CMK (cell line): ENCODE measurements around the genes ZNG1A and DMRT3.

DNA sequence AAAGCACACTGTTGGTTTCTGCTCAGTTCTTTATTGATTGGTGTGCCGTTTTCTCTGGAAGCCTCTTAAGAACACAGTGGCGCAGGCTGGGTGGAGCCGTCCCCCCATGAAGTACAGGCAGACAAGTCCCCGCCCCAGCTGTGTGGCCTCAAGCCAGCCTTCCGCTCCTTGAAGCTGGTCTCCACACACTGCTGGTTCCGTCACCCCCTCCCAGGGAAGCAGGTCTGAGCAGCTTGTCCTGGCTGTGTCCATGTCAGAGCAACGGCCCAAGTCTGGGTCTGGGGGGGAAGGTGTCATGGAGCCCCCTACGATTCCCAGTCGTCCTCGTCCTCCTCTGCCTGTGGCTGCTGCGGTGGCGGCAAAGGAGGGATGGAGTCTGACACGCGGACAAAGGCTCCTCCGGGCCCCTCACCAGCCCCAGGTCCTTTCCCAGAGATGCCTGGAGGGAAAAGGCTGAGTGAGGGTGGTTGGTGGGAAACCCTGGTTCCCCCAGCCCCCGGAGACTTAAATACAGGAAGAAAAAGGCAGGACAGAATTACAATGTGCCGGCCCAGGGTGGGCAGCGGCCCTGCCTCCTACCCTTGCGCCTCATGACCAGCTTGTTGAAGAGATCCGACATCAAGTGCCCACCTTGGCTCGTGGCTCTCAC lies 14.6 kb downstream of the WASHC1 start:
- RRBS: no CpG with 5 or more reads among the region's 21 CpGs

DNA sequence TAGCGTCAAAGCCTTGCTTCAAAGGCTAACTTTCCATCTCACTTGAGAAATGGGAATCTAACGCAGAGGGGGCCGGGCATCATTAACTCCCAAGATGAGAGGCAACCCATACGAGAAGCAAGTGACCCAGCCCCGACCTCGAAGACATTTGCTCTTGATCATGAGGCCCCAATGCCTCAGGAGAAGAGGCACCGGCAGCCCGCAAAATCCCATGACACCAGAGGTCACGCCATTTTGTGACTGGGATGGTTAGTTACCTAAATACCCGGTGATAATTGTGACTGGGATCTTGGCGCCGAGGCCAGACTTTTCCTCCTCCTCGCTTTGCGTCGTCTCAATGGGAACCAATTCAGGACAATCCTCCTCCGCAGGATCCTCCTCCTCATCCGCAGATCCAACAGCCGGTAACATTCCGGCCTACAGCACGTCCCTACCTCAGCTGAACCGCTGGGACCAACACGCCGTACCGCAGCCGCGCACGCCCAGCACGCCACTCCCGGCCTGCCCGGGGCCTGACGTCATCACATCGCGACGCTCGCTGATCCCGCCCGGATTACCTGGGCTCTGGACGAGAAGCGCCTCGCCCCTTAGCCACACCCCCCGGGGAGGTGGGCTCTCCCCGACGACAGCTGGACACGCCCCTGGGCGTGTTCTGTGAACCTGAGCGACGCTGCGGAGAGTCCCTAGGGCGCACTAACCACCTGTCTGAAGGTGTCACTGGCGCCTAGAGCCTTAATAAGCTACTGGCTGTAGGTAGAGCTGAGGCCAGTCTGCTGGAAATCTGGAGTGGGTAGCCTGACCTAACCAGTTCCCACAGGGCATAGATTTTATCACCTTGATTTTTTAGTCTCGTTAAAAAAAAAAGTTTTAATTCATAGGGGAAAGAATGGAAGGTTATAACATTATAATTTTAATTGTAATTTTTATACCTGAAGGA lies at the start of gene ZNG1A:
Gene ZNG1A (minus strand): TSS at position 498 of the 937 bp plus-strand sequence.
- RRBS: no CpG with 5 or more reads among the region's 51 CpGs

- RRBS: no CpG with 5 or more reads among the region's 9 CpGs
These were observed 58.1 kb downstream of the DOCK8 start for GRCh38 chr9:272687-273236.

GRCh38 chr9:279648-280052 lies 65.0 kb downstream of the DOCK8 start:
- RRBS: no CpG with 5 or more reads among the region's 4 CpGs

- RRBS: no CpG with 5 or more reads among the region's 3 CpGs
These were observed 129.2 kb upstream of the KANK1 start for GRCh38 chr9:375357-375607.

- RRBS: no CpG with 5 or more reads among the region's 6 CpGs
These were observed 84.7 kb downstream of the KANK1 start for GRCh38 chr9:589052-589827.

DNA sequence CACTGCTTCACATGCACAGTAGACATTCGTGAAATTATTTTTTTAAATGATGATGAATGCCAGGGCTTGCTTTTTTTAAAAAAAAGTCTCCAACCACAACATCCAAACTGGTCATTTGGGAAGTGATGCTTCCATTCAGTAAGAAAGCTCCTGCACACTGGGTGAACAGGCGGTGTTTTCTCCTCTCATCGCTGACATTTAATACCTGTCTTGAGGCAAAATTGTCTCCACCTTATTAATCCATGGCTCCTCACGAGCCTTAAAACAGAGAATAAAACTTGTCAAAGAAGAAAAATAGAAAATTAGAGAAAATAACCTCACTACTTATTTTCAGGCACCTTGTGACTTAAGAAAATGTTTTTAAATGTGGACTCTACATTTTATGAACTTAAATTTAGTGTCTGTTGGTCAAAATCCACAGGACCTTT lies 114.2 kb downstream of the KANK1 start:
- RRBS: no CpG with 5 or more reads among the region's 4 CpGs

DNA sequence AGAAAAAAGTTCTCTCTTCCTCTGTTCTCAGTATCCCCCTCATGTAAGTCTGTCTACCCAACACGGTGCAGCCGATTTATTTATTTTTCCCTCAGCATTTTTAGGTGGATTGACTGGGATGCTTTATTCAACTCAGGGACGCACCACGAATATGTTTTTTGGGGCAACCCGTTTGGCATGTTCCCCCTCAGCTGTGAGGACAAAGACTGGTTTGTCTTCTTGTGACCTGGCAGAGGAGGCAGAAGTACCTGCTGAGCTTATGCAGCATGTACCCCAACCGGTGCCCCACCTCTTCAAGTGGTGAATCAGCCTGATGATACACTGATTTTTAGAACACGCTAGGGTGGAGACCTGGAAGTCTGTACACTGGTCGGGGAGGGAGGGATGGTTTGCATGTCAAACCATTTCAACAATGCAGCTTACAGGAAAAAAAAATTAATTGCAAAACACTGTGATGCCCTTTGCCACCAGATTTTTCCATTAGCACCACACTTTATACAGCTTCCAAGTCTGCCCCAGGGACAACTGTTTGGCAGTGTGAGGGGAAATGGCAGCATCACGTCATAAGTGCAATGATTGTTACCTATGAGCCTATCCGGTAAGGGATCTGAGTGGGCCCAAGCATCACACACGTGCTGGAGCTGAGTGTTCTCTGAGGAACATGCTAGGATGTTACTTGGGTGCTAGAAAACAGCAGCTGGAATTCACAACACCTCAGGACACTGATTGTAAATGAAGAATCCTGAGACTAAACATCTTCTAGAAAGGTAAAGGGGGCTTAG lies 155.2 kb upstream of the DMRT1 start:
- RRBS: no CpG with 5 or more reads among the region's 11 CpGs

DNA sequence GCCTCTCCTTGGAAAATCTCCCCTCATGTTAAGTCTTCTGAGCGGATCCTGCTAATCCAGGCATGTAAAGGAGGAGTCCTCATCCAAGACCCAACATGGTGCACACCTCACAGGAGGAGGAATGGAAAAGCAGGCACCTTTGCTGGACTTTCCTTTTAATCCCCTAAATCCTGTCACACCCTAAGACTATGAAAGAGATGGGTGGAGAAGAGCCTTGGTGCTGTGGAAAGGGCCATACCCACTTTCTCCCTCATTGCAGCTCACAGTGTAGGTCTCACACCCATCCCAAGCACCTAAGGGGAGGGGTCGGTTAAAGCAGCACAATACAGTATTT lies 152.1 kb upstream of the DMRT1 start:
- RRBS: no CpG with 5 or more reads among the region's 2 CpGs

DNA sequence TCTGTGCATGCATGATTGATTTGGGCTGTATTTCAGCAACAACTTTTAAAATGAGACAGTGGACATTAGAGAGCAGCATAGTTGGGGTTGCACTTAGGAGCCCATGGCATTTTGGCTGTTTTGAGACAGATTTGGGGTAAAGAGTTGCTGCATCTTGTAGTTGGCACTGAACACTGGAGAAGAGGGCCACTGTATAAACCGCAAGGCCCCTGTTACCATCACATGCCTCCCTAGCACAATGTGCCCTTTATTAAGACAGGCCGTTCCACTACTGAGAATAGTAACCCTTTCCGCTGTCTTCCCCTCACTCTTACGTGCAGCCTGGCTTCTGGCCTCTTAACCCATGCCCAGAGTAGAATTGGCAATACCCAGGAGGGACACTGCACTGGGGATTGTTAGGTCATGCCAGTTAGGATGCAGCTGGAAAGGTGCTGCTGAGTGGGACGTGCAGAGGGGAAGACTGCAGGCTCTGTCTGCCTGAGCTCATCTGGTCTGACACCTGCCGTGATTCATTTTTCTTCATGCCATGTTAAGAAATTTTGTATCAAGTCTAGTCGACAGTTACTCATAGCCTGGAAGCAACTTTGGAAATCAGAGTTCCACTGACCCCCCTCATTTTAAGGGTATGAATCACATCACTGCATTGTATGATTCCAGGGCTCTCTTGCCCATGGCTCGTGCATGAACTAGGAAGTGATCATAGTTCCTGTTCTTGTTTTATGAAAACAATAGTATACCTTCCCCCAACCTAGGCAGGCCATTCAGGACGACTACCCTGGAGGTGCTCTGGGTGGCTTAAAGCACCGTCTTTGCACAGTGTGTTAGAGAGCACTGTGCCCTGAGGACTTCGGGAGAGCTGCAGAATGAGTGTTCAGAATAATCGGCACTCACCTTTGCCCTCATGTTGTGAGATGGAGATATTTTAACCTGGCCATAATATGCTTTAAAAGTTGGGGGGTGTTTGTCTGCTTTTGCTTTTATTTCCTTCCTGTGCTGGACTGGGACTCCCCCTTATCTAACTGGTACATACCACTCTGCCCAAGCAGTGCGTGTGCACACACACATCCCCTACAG lies 146.7 kb upstream of the DMRT1 start:
- RRBS: no CpG with 5 or more reads among the region's 13 CpGs

DNA sequence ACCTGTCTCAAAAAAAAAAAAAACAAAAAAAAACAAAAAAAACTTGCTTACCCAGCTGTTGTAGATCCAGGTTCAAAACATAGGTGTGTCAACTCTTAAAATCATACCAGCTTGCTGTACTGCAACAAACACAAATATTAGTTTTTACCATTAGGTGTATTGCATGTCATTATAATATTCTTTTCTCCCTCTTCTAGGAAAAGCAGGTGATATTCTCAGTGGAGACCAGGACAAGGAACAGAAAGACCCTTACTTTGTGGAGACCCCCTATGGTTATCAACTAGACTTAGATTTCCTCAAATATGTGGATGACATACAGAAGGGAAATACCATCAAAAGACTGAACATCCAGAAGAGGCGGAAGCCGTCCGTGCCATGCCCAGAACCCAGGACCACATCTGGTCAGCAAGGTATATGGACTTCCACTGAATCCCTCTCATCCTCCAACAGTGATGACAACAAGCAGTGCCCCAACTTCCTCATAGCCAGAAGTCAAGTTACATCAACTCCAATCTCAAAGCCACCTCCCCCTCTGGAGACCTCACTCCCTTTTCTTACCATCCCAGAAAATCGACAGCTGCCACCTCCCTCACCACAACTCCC lies 130.8 kb upstream of the DMRT1 start:
- RRBS: no CpG with 5 or more reads among the region's 4 CpGs

- RRBS: 87% methylated on average over 3 of the region's 33 CpGs
These were observed 436 bp downstream of the DMRT1 start for GRCh38 chr9:841969-842296.

DNA sequence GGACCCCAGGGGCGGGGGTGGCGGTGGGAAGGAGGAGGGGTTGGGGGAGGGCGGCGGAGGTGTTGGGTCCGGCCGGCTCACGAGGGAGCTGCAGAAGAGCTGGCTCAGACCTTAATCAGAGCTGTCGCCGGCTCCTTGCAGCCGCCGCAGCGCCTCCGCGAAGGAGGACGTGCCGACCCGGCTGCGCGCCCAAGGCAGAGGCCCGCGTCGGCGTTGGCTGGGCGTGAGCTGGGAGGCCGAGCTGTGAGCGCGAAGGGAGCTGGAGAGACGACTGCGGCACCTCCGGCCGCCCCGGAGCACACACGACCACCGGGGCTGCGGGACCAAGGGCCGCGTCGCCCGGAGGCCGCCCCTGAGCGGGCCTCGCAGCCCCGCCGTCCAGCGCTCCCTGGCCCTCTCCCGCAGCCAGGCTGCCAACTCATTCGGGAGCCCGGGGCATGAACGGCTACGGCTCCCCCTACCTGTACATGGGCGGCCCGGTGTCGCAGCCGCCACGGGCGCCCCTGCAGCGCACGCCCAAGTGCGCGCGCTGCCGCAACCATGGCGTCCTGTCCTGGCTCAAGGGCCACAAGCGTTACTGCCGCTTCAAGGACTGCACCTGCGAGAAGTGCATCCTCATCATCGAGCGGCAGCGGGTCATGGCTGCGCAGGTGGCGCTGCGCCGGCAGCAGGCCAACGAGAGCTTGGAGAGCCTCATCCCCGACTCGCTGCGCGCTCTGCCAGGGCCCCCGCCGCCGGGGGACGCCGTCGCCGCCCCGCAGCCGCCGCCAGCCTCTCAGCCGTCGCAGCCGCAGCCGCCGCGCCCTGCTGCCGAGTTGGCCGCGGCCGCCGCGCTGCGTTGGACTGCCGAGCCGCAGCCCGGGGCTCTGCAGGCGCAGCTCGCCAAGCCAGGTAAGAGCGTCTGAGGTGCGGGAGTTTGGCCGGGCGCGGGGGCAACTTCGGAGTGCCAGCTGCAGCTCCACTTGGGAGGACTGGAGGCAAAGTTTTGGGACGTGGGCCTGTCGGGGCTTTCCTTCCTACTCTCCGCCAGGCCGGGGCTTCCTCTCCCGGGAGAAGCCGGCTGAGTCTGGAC lies at the start of gene DMRT3:
Gene DMRT3 (plus strand): TSS at position 91 of the 1,072 bp plus-strand sequence.
- RRBS: 84% methylated on average over 44 of the region's 118 CpGs

- RRBS: no CpG with 5 or more reads among the region's 6 CpGs
These were observed 36.1 kb upstream of the SMARCA2 start for GRCh38 chr9:1978830-1979584.

DNA sequence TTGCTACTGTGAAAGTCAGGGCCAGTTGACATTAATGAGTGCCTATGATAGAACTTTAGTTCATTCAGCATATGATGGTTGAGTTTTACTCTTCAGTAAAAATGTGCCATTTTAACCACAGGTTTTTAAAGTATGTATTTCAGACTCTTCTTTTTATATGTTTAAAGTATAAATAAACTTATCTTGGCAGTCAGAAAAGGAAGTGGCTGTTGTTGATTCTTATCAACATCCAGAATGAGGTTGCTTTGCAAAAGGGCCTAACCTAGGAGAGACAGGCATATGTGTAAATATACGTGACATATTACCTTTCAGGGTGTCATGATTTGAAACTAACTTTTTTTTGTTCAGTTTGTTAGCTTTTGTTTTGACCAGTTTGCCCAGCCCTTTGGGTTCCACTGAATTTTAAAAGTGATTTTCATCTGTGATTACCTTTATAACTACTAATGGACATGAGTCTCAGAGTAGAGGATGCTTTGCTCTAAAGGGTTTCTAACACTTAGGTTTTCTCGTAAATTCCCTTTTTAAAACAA lies 7.4 kb downstream of the SMARCA2 start:
- RRBS: no CpG with 5 or more reads among the region's 2 CpGs

GRCh38 chr9:2119208-2119795 lies 104.2 kb downstream of the SMARCA2 start:
- RRBS: no CpG with 5 or more reads among the region's 10 CpGs

- RRBS: no CpG with 5 or more reads among the region's 8 CpGs
These were observed 157.5 kb downstream of the SMARCA2 start for GRCh38 chr9:2172646-2173025.

- RRBS: no CpG with 5 or more reads among the region's 20 CpGs
These were observed 266.0 kb downstream of the SMARCA2 start for GRCh38 chr9:2280800-2281822.

- RRBS: no CpG with 5 or more reads among the region's 10 CpGs
These were observed 277.2 kb downstream of the SMARCA2 start for GRCh38 chr9:2291973-2293111.

- RRBS: no CpG with 5 or more reads among the region's 8 CpGs
These were observed 194.1 kb upstream of the VLDLR start for GRCh38 chr9:2427245-2428067.